Natural killer cell (primary cell): Measurements from ENCODE around the genes LXN, KPNA4, B3GALNT1 and NMD3.

- PRO-cap = no peak
Measured at GRCh38 chr3:156843362-156843885, 17.3 kb downstream of the LEKR1 start.

DNA sequence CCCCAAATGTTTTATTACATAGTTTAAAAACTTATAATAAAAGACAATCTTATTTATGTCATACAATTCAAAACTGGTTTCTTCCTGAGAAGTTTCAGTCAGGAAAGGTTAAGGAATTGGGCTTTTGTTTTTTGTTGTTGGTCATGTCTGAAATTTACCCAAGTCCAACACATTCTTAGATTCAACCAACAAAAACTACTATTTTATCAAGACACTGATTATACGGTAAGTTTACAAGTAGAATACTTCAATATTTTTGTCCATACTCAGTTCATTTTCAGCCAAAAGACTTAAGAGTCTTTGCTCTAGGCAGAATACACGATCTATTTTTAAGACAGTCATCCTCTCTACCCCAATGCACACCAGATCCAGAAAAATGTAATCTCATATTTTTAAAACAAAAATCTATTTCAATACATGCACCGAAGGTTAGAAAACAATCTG lies 5.8 kb downstream of the CCNL1 start:
- PRO-cap = no peak

- PRO-cap = no peak
Measured at GRCh38 chr3:157158707-157159173, 1.2 kb downstream of the CCNL1 start.

DNA sequence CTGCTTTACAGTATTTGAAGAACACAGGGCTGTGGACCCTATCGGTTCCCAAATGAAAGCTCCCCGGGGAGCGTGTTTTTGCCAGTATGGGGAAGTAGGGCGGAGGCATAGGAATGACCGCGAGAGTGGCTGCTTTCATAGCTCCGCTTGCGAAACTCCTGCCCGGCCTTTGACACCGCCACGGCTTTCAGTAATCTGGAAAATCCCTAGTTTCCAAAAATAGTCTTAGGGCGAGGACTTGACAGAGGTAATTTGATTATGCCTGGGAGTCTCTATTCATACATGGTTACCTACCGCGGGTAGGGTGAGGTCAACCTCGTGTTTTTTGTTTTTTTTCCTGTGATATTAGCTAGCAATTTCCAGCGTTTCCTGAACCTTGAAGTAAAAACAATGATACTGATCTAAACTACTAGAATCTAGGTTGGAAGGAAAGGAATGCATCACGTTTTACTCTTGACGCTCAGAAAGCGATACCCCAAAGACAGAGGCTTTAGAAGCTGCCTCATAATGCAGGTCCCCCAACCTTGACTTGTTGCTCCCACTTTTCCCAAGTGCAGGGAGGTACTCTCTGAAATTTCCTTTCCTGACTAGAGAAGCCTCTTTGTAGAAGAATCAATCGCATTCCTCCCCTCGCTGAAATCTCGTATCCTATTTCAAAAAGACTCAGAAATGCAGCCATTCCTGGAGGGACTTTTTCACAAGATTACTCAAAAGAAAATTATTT lies 867 bp upstream of the CCNL1 start:
- PRO-cap = bidirectional peak, plus-strand start at position 84 of the sequence, minus-strand start at position 115 of the sequence

DNA sequence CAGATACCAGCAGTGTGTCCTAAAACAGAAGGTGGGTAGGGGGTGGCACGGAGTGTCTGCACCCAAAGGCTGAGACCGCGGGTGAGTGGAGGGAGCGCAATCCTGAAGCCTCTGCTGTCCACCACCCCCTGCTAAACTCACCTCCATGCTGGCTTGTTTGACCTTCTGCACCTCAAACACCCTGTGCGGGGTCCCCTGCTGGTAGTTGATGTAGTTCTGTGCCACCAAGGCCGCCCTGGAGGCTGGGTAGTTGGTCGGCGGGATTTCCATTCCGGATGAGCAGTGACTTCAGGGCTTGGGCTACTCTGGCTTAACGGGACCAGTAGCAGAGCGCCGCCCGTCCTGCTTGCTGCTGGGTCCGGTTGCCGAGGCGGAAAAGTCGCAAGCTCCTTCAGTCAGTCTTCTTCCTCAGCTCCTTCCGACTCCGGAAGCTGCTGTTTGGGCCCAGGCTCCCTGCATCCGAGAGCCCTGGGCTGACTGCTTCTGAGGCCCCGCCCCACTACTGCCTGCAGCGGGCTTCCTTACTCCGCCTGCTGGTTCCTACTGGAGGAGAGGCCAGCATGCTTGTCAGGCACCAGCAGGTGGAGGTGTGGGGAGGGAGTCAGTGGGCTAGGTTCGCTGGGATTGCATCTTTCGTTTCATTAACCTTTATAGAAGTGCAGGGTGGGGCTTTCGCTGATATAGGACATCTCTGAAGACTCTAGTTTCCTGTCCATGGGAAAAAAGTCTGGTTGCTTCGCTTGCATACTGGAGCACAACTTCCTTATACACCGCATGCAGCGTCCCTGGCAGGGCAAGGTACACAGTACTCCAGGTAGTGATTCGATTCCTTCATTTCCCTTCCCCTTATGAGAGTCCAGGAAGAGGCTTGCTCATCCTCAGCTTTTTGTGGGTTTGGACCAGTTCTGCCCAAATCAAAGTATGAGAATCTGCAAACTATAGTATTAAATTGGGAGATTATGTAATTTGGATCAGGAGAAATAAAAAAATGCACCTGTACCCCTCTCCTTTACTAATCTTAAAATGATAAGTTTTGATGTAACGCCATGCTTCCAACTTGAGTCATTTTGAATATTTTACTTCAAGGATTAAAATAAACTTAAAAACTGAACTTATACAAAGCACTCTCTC lies at the start of gene LXN:
Gene LXN, minus strand, starts transcription at position 440 of the 1,131 bp plus-strand sequence.
- PRO-cap = bidirectional peak, plus-strand start at position 322 of the sequence, minus-strand start at position 185 of the sequence; bidirectional peak, plus-strand start at position 394 of the sequence, minus-strand start at position 433 of the sequence

GRCh38 chr3:158716890-158717610 lies 15.2 kb downstream of the RARRES1 start:
- PRO-cap = no peak

- PRO-cap = no peak
Measured at GRCh38 chr3:158768890-158769551, 32.8 kb upstream of the MFSD1 start.

GRCh38 chr3:158800867-158801640 lies 800 bp upstream of the MFSD1 start:
- PRO-cap = no peak

DNA sequence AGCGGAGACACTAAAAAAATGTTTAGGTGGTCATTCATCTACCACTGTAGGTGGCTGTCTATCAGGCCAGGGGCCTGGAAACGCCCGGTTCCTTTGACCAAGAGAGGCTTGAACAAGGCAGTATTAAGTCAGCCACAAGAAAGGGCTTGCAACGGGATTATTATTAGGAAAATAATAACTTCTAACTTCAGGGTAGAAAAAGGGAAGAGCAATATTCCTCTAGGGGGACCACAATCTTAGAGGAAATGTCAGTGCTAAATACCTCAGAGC lies 113.4 kb downstream of the MFSD1 start:
- PRO-cap = no peak

- PRO-cap = no peak
Measured at GRCh38 chr3:159604196-159604395, 331.1 kb downstream of the IQCJ-SCHIP1 start.

- PRO-cap = no peak
Measured at GRCh38 chr3:159787155-159787553, 438.1 kb upstream of the C3orf80 start.

DNA sequence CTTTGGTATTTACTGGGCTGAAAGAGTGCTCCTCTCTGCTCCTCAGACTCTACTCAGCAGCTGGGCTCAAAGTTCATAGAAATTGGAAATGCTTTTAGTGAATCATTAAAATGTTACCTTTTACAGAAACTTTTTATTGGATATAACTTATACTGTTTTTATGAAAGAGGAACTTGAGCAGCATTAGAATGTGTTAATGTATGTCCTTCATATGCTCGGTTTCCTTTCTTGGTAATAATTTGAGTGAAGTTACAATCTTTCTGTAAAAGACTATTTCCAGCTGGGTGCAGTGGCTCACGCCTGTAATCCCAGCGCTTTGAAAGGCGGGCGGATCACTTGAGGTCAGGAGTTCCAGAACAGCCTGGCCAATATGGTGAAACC lies 435.1 kb upstream of the C3orf80 start:
- PRO-cap = no peak

GRCh38 chr3:159824022-159824641 lies 401.1 kb upstream of the C3orf80 start:
- PRO-cap = no peak

DNA sequence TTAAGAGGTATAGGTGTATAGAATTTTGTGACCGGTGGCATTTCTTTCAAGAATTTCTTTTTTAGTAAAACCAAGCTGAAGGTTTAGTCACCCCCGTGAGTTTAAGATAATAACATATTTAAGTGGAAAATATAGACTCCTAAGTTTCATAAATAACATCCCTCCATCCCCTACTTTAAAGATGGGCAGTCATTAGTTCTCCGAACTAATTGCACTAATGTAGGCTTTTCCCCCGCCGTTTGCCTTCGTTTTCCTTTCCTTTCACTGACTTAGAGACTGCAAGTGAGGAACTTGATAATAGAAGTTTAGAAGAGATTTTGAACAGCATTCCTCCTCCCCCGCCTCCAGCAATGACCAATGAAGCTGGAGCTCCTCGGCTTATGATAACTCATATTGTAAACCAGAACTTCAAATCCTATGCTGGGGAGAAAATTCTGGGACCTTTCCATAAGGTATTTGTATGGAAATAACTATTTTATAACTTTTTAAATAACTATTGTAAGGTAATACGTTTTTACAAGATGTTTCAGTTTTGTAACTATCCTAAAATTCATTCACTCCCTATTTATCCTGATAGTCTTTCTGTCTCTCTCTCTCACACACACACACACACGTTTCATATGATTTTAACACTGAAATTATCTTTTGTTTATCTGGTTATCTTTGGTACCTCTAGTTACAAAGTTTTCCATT lies 2.3 kb downstream of the SMC4 start:
- PRO-cap = unidirectional peak, minus-strand start at position 280 of the sequence

DNA sequence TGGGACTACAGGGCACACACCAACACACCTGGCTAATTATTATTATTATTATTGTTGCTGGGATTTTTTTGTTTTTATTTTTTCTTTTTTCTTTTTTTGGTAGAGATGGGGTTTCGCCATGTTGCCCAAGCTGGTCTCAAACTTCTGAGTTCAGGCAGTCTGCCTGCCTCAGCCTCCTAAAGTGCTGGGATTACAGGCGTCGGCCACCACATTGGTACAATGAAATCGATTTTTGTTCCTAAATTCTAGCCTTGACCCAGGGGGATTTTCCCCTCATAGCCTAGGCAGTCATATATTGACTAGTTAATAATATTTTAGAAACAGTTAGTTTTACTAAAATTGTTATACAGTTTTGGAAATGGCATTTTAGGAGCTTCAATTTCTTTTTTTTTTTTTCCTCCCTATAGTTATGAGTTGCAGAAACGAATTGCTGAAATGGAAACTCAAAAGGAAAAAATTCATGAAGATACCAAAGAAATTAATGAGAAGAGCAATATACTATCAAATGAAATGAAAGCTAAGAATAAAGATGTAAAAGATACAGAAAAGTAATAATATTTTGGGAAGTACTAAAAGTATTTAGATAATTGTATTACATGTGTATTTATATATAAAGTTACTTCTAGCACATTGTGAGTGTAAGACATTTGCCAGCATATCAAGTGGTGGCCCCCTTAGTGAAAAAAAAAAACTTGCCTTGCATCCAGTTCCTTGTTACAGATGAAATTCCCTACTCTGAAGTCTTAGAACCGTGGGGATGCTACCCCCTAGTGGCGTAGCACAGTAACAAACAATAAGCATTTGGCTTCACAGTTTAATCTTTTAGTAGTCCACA lies 13.8 kb downstream of the SMC4 start:
- PRO-cap = no peak

- PRO-cap = no peak
Measured at GRCh38 chr3:160427400-160428117, 22.0 kb downstream of the TRIM59 start.

DNA sequence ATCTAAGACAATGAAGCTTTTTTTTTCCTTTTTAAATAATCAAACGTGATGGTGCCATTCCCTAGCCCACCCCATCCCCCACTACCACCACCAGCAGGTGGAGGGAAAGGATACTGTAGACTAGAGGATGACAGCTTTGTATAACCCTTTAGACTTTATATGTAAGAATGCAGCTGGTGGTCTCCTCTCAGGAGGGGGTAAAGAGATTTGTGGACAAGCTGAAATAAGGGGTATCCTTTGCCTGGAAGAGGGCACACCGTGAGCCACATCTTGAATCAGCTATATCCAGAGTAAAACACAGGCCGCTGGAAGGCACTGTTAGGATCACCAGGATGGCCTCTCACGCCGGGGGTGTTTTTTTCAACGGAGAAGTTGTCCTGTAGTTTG lies 1.1 kb downstream of the KPNA4 start:
- PRO-cap = no peak

DNA sequence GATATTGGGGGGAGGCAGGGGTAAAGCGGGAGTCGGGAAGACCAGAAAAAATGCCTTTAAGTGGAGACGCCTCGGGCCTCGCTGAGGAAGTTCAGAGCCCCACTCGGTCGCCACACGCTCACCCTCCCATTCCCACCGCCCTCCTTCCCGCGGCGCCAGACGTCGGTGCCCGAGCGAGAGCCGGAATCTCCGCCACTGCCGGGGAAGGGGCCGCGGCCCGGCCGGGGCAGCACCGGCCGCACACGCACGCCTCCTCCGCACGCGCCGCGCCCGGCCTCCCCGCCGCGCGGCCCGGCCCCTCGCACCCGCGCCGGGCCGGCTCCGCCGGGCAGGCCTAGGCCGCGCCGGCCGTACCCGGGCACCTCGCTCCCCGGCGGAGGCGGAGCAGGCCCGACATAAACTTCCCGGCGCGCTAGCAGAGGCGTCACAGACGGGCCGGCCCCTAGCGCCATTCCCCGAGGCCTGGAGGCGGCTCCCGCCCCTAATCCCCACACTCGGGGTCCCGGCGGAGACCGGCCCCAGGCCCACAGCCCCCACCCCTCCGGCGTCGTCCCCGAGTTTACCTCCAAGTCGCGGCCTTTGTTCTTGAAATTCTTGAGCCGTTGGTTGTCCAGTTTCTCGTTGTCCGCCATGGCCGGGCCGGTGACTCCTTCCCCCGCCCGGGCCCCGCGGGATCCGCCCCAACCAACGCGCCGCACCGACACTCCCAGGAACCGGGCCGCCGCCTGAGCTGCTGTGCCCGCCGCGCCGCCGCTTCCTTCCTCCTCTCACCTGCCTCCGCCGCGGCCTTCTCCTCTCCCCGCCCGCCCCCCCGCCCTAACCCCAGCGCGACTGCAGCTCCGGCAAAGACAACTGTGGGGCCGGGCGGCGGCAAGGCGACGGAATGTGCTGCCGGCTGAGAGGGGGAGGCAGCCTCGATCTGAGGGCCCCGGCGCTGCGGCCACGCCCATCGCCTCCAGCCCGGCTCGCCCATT lies at the start of gene KPNA4:
Gene KPNA4, minus strand, starts transcription at position 921 of the 974 bp plus-strand sequence.
- PRO-cap = bidirectional peak, plus-strand start at position 424 of the sequence, minus-strand start at position 328 of the sequence; bidirectional peak, plus-strand start outside the sequence, minus-strand start at position 885 of the sequence

- PRO-cap = unidirectional peak, minus-strand start at chr3:161105289
Measured at GRCh38 chr3:161104441-161105719, at the start of gene B3GALNT1. Gene B3GALNT1, minus strand, starts transcription at chr3:161105349.

DNA sequence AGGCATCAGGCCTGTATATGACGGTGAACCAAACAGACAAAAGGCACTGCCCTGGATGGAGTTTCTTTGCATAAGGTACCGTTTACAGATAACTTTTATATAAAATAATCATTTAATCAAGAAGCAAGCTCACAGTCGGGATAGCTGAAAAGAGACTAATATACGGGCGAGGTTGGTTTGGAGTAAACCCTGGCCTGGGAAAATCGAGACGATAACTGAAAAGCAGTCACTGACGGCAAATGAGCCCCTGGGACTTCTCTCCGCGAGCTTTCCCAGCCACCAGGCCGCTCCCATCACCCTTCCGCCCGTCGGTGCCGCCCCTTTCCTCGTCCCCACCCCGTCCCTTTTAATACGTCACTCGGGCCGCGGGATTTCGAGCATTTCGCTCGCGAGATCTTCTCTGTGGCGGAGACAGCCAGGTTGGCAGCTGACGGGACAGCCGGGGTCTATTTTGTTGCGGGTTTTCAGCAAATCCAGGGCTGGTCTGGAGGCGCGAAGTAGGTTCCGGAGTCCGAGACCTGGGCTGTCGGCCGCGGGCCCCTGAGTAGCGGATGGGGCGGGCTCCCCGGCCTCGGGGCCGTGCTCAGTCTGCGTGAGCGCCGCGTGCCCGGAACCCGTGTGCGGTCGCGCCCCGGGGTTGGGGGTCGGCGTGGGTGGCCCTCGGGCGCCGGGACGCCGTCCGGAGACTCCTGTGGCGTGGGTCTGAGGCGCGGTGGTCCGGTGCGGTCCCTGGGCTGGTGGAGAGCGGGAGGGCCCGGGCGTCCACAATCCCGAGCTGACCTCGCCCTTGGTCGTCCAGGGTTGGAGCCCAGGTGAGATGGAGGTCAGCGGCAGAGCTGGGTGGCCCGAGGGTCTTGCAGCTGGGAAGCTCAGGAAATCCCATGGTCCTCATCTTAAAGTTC lies at the start of gene NMD3:
Gene NMD3, plus strand, starts transcription at position 399 of the 902 bp plus-strand sequence.
- PRO-cap = bidirectional peak, plus-strand start at position 408 of the sequence, minus-strand start at position 313 of the sequence; bidirectional peak, plus-strand start at position 586 of the sequence, minus-strand start at position 553 of the sequence; bidirectional peak, plus-strand start at position 692 of the sequence, minus-strand start at position 620 of the sequence